ENCODE results near the genes LRRC74A, TMEM63C and NOXRED1.

DNA sequence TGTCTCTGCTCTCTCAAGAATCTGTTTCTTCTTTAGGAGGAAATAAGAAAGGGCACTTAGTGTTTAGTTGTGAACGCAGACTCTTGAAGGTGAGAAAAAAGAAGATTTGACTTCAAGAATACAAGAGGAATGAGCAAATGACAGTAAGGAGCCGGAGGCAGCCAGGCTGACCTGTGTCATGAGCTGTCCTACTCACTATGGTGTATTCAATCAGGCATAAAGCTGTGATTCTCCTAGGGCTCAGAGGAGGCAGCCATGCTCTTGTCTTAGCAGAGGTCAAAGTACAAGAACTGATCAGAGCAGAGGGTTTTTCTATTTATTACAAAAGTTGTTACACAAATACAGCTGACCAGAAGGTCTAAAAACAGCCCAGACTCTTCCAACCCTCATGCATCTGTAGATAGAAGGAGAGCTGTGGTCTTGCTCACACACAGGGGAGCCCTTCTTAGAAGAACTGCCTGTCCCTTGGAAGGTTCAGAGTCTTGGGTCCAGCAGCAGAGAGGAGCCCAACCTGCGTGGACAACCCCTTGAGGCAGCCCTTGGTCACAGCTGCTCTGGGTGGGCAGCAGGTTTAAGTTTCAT lies 10.0 kb downstream of the ERG28 start:
- PRO-cap = no peak
- RAMPAGE, long total RNA = no peak

- PRO-cap = no peak
- RAMPAGE, long total RNA = no peak
Measured at GRCh38 chr14:75711526-75712573, 50.8 kb downstream of the TTLL5 start.

GRCh38 chr14:75811985-75812627 lies 151.1 kb downstream of the TTLL5 start:
- PRO-cap = no peak
- RAMPAGE, long total RNA = no peak

- PRO-cap = no peak
- RAMPAGE, long total RNA = no peak
Measured at GRCh38 chr14:75941257-75941510, 40.6 kb downstream of the TGFB3 start.

DNA sequence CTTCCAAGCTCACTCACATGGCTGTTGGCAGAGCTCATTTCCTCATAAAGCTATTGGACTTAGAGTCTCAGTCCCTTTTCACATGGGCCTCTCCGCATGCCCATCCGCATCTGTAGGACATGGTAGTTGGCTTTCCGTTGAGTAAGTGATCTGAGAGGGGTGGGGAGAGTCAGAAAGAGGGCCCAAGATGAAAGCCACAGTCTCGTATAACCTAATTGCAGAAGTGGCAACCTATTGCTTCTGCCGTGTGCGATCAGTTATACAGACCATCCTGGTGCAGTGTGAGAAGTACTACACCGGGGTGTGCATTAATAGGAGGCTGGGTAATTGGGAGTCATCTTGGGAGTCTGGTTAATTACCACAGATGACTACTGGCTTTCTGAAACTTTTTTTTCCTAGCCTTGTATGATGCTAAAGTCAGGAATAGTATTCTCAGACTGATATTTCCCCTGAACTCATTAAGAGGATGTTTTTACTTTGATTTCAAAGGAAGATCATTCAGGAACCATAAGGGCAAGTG lies 10.5 kb downstream of the GPATCH2L start:
- PRO-cap = no peak
- RAMPAGE, long total RNA = no peak

DNA sequence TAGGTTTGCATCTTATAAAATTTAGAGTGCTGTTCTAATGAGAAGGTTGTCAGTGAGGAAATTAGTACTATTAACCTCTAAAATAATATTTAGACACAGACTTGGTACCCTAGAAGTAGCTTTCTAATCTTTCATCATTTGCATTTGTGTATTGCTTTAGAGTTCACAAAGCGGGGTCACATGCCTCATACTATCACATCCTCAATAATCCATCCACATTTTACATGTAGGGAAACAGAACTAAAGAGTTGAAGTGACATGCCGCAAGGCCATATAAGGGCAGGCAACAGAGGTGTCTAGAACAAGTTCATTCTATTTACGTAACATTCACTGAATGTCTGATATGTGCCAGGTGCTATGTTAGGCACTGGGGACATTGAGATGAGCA lies 11.8 kb downstream of the GPATCH2L start:
- PRO-cap = no peak
- RAMPAGE, long total RNA = no peak

DNA sequence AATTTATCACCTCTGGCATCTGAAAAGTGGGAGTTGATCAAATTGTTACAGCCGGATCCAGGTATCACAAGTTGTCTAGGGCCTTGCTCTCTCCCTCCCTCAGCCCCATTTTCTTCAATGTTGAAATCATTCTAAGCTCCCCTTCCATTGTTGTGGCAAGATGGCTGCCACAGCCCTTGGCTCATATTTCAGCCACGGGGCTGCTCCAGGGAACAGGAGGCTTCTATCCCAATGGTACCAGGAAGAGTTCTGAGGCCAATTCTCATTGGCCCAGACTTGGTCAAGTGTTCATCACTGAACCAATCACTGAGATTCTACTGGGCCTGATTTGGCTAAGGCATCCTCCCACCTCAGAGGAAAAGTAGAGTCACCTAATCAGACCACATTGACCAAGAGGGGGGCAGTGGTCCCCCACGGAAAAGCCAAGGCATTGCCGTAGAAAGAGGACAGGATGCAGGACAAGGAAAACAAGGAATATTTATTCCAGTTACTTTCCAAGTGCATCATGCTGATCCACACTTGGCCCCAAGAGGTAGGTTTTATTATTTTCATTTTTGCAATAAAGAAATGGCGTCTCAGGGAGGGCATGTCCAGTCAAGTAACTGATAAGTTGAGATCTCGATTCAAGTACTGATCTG lies 106.3 kb downstream of the GPATCH2L start:
- PRO-cap = no peak
- RAMPAGE, long total RNA = no peak

GRCh38 chr14:76761838-76762264 lies 583 bp downstream of the VASH1 start:
- PRO-cap = no peak
- RAMPAGE, long total RNA = no peak

DNA sequence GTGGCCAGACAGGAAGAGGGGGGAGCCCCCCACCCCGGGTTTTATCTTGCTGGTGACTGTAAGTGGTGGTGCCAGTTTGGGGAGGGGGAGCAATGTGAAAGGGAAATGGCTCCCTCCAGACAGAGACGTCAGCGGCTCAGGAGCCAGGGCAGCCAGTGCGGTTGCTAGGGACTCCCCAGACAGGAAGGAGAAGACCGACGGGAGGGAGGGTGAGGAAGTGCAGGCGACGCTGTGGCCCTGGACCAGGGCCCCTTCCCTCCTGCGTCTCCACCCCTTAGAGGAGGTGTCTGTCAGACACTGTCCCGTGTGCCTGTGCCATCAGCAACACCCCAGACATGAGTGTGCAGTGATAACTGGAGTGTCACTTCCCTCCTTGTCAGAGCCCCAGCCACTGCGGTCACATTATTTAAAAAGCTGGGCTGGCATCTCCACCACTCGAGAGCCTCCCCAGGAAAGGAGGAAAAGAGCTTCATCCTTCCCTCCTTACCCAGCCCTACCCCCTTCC lies 7.0 kb downstream of the VASH1 start:
- PRO-cap = no peak
- RAMPAGE, long total RNA = no peak

DNA sequence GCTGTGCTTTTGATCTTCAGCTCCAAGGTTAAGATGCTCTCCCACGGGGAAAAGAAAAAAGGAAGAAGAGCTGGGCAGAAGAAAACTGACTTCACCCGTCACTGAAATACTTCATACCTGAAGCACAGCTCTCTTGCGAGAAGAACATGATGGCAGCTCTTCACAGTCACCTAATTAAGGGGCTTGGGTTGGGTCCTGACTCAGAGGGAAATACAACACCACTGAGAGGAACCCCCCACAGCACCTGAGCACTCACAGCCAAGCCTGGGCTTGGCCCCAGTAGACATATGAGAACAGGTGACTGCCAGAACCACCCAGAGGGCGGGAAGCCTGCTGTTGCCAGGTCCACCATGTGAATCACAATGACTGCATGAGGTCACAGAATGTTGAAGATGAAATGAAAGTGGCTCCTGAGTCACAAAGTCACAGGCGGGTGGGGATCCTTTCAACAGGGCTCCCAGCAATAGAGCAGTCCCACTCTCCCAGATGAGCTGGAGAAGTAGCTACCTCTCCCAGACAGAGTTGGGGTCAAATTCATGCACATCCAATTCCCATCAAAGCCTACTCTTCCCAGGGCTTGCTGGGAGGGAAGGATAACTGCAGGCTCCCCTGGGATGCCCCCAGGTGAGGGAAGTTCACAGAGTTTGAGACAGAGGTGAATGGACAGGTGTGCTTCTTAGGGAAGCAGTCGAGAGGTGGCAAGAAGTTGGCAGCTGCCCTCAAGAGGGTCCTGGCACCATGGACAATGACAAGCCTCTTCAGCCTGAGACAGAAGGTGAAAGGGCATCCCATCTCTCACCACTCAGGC lies at the start of gene LRRC74A:
Gene LRRC74A (plus strand): TSS at position 449 of the 808 bp plus-strand sequence.
- PRO-cap = no peak
- RAMPAGE, long total RNA = no peak

- PRO-cap = no peak
- RAMPAGE, long total RNA = no peak
Measured at GRCh38 chr14:76828781-76829543, 2.8 kb downstream of the LRRC74A start.

- PRO-cap = no peak
- RAMPAGE, long total RNA = no peak
Measured at GRCh38 chr14:76844041-76844606, 17.9 kb downstream of the LRRC74A start.

DNA sequence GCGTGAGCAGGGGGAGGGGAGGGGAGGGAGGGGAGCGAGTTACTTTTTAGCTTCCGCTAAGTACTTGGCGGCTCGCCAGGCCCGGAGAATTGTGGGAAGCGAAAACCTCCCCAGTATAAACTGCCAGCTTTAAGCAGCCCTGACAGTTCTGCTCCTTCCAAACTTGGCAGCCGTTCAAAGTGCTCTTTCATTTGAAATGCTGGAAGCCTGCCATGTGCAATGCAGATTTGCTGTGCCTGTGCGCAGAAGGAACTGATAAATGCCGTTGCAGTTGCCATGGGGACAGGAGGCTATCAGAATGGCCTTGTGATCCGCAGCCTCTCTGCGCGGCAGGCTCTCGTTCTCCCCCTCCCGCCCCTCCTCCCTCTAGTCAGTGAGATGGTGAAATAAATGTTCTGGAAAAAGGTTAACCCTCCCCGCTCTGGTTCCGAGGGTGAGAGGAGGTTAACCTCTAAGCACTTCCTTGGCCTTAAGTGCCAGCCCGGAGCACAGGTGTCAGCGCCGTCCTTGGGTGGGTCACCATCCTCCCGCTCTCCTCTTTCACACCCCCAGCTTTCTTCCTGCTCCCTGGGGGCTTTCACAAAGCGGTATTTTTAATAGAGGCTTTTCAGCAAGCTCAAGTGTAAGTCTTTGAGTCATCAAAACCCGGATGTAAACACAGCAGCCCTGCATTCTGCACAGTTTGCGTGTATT lies 11.9 kb upstream of the IRF2BPL start:
- PRO-cap = no peak
- RAMPAGE, long total RNA = no peak

- PRO-cap = no peak
- RAMPAGE, long total RNA = no peak
Measured at GRCh38 chr14:77040982-77041103, 12.3 kb upstream of the IRF2BPL start.

DNA sequence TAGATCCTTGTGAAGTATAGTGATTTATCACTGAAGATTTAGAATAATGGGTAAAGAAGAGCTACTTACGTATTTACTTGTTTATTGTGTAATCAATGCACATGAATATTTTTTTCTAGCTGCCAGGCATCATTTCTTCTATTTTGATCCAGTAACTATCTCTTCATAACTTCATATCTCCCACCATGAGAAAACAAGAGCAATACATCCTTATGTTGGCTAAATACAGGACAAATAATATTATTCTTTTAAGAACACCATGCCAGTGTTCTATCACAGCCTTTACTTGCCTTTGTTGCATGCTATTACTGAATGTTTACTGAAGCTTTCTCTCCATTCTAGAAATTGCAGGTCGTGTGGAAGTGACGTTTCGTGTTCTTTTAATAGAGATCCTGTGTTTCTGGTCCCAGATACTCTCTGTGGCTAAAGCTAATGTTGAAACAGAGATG lies 17.0 kb upstream of the CIPC start:
- PRO-cap = no peak
- RAMPAGE, long total RNA = no peak

GRCh38 chr14:77101858-77102426 lies 3.9 kb downstream of the CIPC start:
- PRO-cap = no peak
- RAMPAGE, long total RNA = no peak

DNA sequence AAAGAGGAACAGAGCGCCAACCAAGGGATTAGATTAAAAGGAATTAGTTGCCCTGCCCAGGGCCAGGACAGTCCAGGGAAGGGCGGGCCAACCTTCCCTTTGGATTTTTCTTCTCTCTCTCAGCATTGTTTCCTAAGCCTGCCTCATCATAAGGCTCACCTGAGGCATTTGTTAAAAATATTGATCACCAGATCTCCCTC lies 8.7 kb downstream of the CIPC start:
- PRO-cap = no peak
- RAMPAGE, long total RNA = no peak

- PRO-cap = no peak
- RAMPAGE, long total RNA = no peak
Measured at GRCh38 chr14:77181277-77182449, at the start of gene TMEM63C. TMEM63C (plus strand) TSS chr14:77181798.

DNA sequence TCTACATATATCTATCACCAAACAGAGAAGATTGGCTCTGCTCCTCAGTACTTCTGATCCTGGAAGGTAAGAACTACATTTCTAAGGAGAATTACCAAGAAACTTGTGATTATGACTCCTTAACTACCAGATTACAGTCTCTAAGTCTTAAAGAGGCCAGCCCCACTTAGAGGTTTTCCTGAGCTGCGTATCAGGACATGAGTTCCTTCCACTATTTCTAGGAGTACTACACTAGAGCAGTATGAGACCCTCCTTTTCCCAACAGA lies at the start of gene NOXRED1:
Gene NOXRED1 (minus strand): TSS at position 71 of the 266 bp plus-strand sequence.
- PRO-cap = no peak
- RAMPAGE, long total RNA = no peak

GRCh38 chr14:77451169-77451424 lies 6.3 kb downstream of the VIPAS39 start:
- PRO-cap = no peak
- RAMPAGE, long total RNA = no peak

All from spinal cord (tissue), 3 donors.